ENCODE results near the gene SRP72.

GRCh38 chr4:54085233-54085908 lies 14.6 kb upstream of the GSX2 start:
- PRO-cap, result no peak
- RAMPAGE, long total RNA, result no peak

GRCh38 chr4:54154276-54154692 lies 54.3 kb downstream of the GSX2 start:
- PRO-cap, result no peak
- RAMPAGE, long total RNA, result no peak

DNA sequence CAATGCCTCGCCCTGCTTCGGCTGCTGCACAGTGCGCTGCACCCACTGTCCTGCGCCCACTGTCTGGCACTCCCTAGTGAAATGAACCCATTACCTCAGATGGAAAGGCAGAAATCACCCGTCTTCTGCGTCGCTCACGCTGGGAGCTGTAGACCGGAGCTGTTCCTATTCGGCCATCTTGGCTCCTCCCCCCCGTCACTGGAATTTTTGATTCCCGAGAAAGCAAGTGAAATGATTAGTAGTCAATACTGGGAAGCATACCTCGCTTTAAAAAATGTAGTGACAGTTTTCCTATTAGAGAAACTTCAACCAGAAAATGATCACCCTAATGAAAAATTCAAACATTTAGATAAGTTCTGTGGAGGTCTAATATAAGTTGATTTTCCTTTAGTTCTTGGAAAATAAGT lies 122.9 kb upstream of the KIT start:
- PRO-cap, result no peak
- RAMPAGE, long total RNA, result no peak

GRCh38 chr4:54590786-54591046 lies 67.0 kb upstream of the KIT start:
- PRO-cap, result no peak
- RAMPAGE, long total RNA, result no peak

GRCh38 chr4:55086894-55087408 lies 38.4 kb downstream of the KDR start:
- PRO-cap, result no peak
- RAMPAGE, long total RNA, result no peak

GRCh38 chr4:55396277-55396681 lies 522 bp downstream of the TMEM165 start:
- PRO-cap, result no peak
- RAMPAGE, long total RNA, result no peak

- PRO-cap, result no peak
- RAMPAGE, long total RNA, result no peak
Observed at GRCh38 chr4:55453371-55454107, 57.8 kb downstream of the TMEM165 start.

DNA sequence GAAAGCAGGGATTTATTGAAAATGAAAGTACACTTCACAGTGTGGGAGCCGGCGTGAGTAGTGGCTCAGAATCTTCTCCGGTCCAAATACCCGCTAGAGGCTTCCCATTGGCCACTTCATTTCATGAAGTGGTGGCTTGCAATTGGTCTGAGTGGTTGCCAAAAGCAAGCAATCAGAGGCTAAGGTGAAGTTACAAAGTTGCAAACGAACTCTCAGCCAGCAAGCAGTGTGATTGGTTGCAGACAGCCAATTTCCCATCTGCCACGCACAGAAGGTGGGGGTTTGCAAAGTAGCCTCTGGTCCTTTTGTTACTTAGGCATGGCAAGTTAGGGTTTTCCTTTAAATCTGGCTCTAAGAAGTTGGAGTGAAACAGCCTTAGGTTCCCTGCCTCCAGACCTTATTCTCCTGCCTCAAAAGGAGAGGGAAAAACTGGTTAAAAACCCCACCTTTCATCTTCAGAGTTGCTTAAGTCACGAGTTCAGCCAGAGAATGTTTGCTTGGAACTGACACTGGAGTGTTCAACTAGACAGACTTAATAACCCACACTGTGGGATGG lies 6.8 kb upstream of the CLOCK start:
- PRO-cap, result no peak
- RAMPAGE, long total RNA, result no peak

DNA sequence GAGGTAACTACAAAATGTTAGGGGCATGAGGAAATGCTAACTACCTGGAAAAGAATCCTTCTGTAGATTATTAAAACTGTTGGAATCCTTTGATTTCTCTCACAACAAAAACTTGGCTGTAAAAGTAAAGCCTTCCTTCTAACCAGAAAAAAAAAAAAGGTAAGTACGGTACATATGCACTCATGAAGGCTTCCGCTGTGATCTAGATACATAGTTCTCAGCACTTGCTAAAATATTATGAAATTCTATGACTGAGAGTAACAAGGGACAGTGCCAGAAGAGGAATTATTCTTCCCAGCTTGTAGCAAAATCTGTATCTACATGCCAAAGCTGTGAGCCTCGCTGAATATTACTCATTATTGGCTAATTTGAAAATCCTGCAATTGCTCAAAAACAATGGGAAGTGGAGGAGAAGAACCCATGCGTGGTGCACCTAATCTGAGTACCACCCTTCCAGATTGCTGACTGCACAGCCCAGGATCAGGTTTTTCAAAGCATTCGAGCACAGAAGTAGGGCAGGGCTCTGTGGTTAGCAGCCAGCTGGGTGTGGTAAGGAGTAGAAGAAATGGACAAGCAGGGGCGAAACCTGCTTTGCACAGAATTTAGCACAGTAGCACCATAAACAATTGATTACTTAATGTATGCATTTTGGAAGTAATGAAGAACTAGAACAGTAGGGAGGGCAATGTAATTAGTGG lies 17.3 kb upstream of the PDCL2 start:
- PRO-cap, result no peak
- RAMPAGE, long total RNA, result no peak

GRCh38 chr4:56241355-56241858 lies 145.9 kb downstream of the AASDH start:
- PRO-cap, result no peak
- RAMPAGE, long total RNA, result no peak

DNA sequence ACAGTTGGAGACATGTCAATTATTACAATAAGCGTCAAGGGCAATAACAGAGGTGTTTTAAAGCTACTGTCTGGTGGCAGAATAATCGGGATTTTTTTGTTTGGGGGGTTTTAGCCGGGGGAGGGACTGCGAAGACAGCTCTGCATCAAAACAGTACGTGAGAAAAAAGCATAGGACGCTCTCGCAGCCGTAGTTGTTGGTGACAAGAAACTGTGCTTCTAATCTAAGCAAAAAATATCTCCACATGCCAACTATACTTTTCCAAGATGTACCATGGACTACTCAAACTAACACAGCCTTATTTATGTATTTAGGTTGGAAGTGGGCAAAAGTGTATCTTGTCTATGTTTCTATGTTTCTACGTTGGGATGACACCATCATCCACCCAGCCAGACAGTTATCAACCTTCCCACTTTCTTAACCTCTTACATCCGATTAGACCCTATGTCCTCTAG lies 824 bp upstream of the AASDH start:
- PRO-cap, result no peak
- RAMPAGE, long total RNA, result no peak

DNA sequence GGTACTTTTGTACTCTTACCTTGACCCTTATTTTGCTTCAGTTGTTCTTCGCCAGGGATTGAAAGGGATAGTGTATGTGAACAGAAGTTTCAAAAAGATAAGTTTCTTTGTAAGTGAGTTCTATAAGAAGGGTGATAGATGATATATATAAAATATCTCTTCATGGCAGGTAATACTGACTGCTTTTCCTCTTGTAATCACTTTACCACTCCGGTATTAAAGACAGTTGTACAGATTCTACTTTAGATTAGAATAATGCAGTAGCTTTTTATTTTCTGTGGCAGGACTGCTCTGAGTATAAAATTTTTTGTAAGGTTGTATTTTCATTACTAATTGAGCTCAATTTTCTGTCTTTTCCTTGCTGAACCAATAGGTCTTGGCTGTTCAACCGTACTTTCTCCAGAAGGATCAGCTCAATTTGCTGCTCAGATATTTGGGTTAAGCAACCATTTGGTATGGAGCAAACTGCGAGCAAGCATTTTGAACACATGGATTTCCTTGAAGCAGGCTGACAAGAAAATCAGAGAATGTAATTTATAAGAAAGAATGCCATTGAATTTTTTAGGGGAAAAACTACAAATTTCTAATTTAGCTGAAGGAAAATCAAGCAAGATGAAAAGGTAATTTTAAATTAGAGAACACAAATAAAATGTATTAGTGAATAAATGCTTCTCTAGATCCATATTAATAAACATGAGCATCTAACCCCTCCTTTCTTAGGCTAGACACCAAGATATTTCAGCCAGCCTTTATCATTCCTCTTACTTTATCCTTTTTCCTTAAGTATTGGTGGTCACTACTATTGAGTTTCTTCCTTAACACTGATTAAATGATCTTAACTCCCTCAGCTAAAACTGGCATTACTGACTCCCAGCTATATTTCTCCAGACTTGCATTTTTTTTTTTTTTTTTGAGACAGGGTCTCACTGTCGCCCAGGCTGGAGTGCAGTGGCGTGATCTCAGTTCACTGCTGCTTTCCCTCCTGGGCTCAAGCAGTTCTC lies 8.1 kb upstream of the SRP72 start:
- PRO-cap, result no peak
- RAMPAGE, long total RNA, result no peak

DNA sequence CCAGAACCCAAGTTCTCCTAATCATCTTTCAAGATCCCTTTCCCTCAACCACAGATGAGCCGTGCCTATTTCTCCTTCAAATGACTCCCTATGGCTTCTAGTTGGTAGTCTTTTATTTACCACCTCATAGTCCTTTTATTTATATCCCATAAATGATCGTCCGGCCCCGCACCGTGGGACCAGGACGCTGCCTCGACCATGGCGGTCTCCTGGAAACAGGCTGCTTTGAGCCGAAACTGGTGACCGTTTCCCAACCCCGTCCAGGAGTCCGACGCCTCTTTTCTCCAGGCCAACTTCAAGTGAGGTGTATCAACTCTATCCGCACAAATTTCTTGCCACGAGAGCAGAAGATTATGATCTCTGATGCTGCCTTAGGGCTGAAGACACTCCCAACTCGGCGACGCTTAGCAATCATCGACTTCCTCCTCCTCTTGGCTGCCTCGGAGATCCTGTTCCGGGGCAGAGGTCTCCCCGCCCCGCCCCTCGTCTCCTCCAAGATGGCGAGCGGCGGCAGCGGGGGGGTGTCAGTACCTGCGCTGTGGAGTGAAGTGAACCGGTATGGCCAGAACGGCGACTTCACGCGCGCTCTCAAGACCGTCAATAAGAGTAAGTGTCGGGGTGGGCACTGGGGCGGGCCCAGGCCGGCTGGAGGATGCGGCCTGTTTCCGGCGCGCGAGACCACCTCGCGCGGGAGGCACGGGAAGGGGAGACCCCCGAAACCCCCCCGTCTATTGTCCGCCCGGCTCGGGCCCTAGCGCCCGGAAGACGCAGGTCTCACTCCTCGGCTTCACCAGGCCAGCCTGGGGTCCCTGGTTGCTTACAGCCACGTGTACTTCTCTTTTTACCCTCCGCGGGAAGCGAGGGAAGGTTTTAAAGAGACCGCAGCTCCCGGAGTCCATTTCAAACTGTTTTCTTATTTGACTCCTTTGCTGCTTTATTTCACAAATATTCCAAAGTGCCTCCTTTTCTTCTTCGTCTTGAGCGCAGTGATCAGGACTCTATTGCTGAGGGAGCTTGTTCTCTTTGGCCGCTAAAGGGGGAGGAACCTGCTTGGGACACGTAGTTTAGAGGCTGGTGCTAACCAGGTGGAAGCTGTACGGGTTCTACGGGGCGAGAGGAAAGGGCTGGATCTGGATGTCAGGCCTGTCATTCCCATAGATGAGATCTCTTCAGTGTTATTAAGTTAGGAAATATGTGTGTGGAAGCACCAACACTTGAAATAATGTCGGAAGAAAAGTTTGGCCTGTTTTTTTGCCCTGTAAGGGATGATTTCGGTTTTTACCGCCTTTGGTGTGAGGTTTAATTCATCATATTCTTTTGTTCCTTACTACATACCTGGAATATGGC lies at the start of gene SRP72:
TSS of gene SRP72 (plus strand) at position 479 of the 1,347 bp plus-strand sequence.
- PRO-cap, result bidirectional peak, plus-strand start at position 495 of the sequence, minus-strand start at position 433 of the sequence; bidirectional peak, plus-strand start at position 1,062 of the sequence, minus-strand start at position 907 of the sequence
- RAMPAGE, long total RNA, result start-site peak on the minus strand centred at position 411 of the sequence, 64 bp wide, 97 and 22 reads in 2 replicates

GRCh38 chr4:56686545-56686981 lies 5.5 kb upstream of the HOPX start:
- PRO-cap, result no peak
- RAMPAGE, long total RNA, result no peak

DNA sequence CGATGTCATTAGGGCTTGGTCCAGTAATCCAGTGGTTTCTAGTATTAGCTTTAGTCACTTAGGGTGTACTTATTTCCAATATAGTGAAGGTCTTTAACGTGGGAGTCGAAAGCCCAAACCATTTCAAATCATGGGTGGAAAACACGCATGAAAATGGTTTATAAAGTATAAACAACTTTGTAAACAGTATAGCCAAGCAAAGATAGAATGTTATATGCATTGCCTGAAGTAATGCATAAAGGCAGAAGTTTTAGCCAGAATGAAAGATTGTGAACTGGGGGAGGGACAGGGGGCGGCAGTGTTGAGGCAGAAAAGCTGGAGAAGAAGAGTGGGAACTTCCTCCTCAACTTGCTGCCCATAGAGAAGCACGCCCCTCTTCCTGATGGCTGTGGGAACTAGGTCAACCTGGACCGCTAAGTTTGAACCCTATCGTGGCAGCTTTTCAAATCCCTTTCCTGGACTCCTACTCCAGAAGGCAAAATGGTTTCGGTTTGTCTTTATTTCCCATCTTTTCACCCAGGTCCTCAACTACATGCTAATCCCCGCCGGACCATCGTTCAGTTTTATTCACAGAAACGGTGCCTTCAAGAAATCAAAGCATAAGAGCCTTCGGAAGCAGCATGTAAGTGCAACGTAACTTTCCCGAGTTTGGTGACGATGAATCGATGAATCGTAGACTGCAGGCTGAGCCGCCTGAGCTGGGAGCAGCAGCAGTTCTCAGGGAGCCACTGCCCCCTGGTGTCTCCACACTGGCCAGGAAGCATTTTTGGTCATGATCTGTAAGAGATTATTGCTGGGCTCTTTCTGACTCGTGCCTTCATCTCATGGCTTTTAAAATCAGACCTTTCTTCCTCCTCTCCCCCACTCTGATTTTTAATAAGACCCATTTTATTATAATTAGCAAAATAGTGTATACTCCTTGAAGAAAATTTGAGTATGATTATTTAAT lies 21.6 kb downstream of the SPINK2 start:
- PRO-cap, result unidirectional peak, minus-strand start at position 650 of the sequence
- RAMPAGE, long total RNA, result no peak

DNA sequence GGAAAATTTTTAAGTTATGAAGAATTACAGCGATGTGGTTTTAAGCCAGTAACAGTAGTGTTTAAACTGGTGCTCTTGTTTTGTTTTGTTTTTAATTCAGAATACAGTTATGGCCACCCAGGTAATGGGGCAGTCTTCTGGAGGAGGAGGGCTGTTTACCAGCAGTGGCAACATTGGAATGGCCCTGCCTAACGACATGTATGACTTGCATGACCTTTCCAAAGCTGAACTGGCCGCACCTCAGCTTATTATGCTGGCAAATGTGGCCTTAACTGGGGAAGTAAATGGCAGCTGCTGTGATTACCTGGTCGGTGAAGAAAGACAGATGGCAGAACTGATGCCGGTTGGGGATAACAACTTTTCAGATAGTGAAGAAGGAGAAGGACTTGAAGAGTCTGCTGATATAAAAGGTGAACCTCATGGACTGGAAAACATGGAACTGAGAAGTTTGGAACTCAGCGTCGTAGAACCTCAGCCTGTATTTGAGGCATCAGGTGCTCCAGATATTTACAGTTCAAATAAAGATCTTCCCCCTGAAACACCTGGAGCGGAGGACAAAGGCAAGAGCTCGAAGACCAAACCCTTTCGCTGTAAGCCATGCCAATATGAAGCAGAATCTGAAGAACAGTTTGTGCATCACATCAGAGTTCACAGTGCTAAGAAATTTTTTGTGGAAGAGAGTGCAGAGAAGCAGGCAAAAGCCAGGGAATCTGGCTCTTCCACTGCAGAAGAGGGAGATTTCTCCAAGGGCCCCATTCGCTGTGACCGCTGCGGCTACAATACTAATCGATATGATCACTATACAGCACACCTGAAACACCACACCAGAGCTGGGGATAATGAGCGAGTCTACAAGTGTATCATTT lies 3.1 kb downstream of the REST start:
- PRO-cap, result no peak
- RAMPAGE, long total RNA, result no peak

DNA sequence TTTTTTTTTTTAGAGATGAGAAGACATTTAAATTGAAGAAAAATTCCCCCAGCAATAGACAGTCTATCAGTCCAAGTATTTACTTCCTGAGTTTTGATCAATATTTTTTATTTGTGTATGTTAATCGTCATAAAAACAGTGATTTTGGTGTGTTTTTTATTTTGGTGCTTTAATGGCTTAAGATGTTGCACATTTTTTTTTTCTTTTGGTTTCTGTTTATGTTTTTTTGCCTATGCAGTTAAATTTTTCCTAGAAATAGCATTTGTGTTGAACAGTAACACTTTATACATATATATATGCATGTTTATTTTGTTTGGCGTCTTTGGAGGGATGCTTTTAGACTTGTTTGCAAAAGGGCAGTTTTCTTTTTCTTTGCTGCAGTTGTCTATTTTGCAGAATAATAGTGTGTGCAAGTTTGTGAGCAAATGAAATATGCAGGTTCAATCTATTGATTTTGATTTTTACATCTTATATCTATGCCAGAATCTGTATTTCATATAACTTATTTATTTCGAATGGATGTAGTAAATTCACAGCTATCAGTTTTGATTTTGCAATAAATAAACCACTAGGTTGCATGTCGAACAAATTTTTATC lies 25.0 kb downstream of the REST start:
- PRO-cap, result no peak
- RAMPAGE, long total RNA, result no peak

GRCh38 chr4:56976655-56977366 lies 595 bp downstream of the NOA1 start:
- PRO-cap, result unidirectional peak, plus-strand start at chr4:56977009; unidirectional peak, plus-strand start at chr4:56977170
- RAMPAGE, long total RNA, result no peak

DNA sequence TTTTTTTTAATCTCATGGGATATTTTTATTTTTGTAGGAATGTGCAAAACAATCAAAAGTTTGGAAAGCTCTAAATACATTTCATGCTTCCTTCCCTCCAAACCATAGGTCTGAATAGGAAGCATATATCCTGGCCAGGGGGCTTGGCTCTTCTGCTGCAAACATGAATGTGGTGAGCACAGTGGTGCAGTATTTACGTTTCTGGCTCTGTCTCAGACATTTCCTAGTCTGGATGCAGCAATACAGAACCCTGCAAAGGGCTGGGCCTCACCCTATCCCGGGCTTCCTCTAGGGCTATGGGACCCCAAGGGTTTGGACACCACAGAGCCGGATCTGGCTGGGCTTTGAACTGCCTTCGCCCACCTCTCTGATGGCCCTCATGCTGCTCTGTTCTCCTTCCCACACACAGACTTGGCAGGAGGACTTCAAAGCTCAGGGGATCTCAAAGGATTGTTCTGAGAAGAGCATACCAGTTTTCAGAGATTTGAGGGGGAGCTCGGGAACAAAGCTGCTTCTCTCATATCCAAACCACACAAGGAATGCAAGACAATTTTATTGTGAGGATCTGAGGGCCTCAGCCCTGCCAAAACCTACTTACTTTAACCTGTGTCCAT lies 65.0 kb downstream of the POLR2B start:
- PRO-cap, result no peak
- RAMPAGE, long total RNA, result no peak

GRCh38 chr4:57065239-57066602 lies 44.5 kb downstream of the IGFBP7 start:
- PRO-cap, result no peak
- RAMPAGE, long total RNA, result no peak

All from OCI-LY7 (cell line).